Hair follicle dermal papilla cell (primary cell): Measurements from ENCODE around the genes PIWIL1, RIMBP2 and PUS1.

GRCh38 chr12:128265427-128265966 lies 1.5 kb upstream of the TMEM132C start:
- CAGE, long polyA plus RNA, result no peak

- CAGE, long polyA plus RNA, result no peak
Measured at GRCh38 chr12:128664095-128664438, 159.7 kb downstream of the SLC15A4 start.

GRCh38 chr12:128792461-128792862 lies 31.3 kb downstream of the SLC15A4 start:
- CAGE, long polyA plus RNA, result no peak

DNA sequence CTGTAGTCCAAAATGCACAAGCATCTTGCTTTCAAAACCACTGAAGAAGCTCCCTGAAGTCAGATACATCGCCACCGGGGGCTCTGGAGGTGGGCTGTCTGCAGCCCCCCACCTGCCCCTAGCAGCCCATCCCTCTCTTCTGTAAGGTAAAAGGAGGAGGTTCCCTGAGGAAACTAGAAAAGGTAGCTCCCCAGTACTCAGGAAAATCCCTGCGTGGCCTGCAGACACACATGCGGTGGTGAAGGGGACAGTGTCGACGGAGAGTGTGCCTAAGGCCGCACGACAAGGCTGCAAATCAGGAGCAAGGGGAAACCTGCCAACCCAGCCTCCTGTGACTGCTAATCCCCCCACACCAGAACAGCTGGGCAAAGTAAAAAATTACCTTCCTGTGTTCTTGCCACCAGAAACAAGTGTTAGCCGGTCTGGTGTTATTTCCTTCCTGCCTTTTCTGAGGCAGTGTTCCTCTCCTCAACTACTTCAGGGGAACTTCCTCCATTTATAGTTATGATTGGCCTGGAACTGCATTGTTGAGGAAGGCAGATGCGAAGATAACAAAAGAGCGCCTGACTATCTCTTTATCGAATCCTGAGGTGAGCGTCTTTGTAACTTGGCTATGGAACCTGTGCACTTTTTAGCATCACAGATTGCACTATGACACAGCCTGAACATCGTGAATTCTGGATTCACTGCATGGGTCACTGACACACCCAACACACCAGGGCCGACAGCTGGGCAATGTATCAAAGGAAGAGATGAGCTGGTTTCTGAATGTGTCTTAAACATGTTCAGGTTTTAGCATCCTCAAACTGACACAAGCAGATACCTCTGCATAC lies 29.1 kb downstream of the SLC15A4 start:
- CAGE, long polyA plus RNA, result no peak

DNA sequence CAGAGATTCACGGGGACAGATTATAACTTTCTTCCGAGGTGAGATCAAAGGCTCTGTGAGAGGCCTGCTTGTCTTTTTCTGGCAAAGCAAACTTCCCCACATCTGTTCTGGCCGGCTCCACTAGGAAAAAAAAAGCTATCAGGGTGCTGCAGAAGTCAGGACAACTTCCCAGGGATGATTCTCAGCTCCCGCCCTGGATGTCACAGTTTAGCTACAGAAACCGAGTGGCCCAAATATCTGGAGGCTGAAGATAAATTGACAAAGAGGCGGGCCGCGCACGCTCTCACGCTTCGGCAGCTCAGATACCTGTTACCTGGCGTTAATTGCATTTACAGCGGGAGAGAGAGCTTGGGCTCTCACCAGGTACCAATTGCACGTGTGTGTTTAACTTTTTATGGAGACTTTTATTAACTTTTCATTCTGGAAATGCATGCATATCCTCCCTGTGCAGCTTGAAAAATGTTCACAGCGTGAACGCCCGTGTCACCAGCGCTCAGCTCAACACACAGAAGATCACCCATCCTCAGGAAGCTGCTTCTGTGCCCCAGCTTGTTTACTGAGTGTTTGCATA lies 75.7 kb upstream of the FZD10 start:
- CAGE, long polyA plus RNA, result no peak

GRCh38 chr12:130337745-130338300 lies at the start of gene PIWIL1:
PIWIL1 (plus strand) TSS chr12:130337887.
- CAGE, long polyA plus RNA, result no peak

DNA sequence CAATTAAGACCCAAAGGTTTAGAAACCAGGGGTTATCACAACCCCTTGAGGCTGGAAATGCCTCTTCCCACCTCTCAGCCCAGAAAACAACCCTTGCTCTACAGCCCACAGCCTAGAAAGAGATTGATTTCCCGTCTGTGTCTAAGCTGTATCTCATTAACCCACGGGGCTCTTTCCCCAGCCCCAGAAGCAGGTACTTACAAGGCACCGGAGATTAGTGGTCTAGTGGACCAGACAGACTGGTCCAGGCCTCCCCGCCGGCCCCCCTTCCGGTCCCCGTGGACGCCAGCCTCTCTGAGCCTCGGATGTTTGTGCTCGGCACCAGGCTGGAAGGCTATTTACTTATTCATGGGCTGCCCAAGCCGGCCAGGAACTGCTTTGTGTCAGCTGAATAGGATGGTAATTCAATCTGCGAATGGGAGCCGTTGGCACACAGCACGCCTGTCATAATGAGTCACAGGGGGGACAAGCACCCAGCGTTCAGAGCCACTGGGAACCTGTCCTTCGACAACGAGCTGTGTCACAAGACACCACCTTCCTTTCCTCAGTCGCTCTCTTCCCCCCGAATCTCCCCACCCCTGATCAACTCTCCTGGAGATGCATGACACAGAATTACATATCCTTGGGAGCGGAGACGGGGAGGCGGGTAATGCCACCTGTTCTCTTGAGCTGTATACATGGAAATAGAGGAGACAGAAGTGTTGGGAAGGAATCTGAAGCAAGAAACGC lies 82.3 kb downstream of the RIMBP2 start:
- CAGE, long polyA plus RNA, result no peak

- CAGE, long polyA plus RNA, result no peak
Measured at GRCh38 chr12:130716125-130716875, at the start of gene RIMBP2. RIMBP2 (minus strand) TSS chr12:130716299.

DNA sequence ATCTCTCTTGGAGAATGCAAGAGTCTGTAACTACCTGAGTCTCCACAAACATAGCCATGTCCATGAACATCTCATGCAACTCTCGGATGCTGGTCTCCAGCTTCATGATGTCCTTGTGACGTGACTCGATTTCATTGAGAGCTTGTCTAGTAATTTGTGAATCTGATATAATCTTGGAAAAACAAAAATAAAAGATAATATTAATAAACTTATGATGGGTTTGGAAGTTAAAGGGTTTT lies 38.0 kb downstream of the STX2 start:
- CAGE, long polyA plus RNA, result no peak

DNA sequence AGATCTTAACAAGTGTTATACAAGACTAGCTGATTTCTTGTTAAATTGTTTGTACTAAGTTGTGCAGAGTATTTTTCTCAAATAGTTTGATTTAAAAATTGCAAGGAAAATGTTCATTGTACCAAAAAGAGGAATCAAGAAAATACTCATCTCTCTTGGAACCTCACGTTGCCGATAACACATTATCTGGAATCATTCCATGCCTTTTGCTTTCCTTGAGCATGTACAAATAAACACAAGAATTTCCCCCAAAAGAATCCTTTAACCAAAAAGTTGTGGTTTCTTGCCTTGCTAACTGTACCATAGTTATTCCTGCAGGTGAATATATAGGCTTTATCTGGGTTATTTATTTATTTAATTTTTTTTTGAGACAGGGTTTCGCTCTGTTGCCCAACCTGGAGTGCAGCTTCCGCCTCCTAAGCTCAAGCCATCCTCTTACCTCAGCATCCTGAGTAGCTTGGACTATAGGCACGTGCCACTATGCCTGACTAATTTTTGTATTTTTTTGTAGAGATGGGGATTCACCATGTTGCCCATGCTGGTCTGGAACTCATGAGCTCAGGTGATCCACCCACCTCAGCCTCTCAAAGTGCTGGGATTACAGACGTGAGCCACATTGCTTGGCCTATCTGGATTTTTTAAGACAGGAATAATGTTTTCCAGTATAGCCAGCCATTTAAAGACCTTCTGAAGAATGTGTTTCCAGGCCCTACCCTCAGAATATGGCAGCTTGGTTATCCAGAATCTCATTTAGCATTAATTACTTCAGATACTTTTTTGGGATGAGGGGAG lies 1.9 kb downstream of the RAN start:
- CAGE, long polyA plus RNA, result no peak

DNA sequence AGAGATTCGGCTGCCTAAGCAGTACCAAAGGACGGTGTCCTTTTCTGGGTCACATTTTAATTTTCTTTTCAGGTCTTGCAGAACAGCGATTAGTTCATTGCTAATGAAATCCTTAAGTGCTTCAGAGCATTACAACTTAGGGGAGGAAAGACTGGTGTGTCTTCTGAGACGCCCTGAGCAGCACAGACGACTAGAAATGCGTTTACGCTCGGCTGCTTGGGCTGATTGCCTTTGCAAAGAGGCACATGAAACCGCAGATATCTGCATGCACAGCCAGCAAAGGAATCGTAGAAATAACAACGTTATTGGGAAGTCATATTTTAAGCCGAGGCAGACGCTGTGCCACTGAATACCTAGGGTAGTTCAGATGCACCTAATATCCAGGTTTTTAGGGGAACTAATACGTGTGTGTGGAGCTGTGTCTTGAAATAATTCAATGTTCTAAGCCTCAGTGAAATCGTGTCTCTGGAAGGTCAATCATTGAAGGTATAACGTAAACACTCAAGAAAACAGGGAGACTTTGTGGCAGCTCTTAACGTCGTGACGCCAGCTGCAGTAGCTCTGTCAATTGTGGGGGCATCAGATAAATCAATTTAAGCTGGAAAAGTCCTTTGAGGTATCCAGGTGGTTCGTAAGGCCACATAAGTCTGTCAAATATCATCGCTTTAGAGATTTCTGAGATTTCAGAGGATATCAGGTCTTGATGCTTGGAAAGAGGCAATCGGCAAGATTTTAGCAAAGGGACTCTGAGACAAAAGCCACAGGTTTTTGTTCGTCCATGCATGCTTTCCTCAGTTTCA lies 36.9 kb upstream of the ADGRD1 start:
- CAGE, long polyA plus RNA, result no peak

DNA sequence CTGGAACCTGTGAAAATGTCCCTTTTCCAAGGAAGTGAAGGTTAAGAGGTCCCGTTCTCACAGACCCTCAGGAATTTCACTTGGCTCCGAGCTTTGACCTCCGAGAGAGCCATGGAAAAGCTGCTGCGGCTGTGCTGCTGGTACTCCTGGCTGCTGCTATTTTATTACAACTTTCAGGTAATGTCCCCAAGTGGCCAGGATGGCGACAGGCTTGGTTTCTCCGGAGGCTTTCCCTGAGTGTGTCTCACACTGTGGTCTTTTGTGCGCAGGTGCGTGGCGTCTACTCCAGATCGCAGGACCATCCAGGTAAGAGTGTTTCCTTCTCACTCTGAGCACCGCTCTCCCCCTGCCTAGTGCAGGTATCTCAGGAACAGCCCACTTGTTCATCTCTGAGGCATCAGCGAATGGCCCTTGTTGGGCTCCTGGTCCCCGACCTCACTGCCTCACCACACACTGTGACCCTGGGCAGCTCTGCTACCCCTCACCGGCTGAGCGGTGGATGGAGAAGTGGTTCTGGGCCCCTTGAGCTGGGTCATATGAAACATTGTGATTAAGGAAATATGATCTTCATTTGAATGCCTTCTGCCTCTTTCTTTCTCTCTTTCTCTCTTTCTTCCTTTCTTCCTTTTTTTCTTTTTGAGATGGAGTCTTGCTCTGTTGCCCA lies 780 bp downstream of the ADGRD1 start:
- CAGE, long polyA plus RNA, result no peak

DNA sequence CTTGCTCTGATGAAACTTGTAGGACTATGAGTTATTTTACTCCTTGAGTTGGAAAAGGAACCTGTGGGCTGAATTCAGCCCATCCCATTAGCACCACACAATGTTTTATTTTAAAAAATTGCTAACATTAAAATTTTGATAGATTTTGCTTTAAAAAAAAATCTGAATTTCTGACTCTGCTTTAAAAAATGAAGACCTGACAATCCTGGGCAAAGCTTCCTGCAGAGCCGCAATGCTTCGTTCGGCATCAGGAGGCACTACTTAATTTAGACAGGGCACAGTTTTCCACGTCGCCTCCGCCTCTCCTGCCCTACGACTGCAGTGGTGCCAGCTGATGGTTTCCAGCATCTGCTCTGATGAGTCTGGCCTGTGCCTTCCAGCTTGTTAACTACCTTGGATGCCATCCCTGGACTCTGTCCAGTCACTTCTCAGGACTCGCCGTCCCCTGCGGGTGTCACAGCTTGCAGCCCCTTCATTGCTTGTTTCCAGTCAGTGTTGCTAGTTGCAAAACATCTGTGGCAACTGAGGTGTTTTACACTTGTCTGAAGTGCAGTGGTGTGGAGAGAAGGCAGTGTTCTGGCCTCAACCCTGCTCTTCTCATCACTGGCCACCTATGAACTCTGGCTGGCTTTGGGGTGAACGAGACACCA lies 8.1 kb downstream of the ADGRD1 start:
- CAGE, long polyA plus RNA, result no peak

DNA sequence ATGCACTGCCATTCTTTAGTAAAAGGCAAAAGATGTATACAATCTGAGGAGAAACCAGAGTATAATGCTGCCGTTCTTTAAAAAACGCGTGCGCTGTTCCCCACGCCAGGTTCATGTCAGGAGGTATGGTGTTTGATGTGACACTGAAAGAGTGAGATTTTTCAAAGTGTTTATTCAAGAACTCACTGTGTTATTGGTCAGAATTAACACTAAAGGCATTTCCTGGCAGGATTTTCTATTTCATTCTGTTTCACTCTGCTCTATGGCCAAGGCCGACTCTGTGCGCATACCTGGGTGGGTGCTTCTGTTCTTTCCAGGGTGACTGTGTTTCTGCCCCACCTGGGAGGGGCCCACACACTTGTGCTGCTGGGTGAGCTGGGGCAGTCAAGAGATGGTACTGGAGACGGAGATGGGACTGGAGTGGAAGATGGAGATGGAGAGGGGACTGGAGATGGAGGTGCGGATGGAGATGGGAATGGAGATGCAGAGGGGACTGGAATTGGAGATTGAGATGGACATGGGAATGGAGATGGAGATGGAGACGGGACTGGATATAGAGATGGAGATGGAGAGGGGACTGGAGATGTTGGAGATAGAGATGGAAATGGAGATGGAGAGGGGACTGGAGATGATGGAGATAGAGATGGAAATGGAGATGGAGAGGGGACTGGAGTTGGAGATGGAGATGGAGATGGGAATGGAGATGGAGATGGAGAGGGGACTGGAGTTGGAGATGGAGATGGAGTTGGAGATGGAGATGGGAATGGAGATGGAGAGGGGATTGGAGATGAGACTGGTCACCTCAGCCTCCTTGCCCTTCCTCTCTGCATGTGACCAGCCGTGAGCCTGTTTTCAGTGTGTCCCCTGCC lies 61.4 kb downstream of the ADGRD1 start:
- CAGE, long polyA plus RNA, result no peak

- CAGE, long polyA plus RNA, result no peak
Measured at GRCh38 chr12:131267977-131268428, 314.3 kb downstream of the ADGRD1 start.

- CAGE, long polyA plus RNA, result no peak
Measured at GRCh38 chr12:131725191-131725892, 14.5 kb downstream of the SFSWAP start.

DNA sequence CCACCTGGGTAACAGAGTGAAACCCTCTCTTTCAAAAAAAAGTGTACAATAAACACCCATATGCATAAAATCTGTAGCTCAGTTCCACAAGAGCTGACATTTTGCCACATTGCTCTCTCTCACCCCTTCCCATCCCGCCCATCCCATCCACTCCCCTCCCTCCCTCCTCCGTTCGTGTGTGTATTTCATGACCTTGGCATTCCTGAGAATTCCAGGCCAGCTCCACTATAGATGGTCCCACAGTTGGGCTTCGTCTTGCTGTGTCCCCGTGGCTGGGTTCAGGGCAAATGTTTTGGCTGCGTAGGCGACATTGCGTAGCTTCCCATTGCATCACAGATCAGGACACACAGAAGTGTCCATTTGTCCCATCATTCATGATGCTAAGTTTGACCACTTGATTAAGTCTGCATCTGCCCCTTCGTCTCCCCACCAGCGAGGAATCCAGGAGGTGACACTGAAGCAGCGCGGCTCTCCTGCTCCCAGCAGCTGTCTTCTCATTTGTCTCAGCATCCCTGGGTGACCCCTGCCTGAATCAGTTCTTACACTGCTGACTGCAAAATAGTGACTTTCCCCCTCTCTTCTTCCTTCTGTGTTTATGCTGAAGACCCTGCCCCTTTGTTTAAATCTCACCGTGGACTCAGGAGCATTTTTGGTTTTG lies 38.6 kb upstream of the MMP17 start:
- CAGE, long polyA plus RNA, result no peak

- CAGE, long polyA plus RNA, result no peak
Measured at GRCh38 chr12:131832326-131832957, 4.2 kb downstream of the MMP17 start.

GRCh38 chr12:131929166-131930269 lies at the start of gene PUS1:
PUS1 (plus strand) TSS chr12:131929276.
- CAGE, long polyA plus RNA, result no peak

GRCh38 chr12:131930270-131930562 lies 1.1 kb downstream of the PUS1 start:
- CAGE, long polyA plus RNA, result no peak